ENCODE data around the genes NT5E and LYRM2.

- RRBS, 2 experiments, result no CpG with 5 or more reads among the region's 6 CpGs
Measured at GRCh38 chr6:85385550-85386049, 64.3 kb upstream of the NT5E start.

- RRBS, 2 experiments, result under 1 to 5% methylated on average over 19 to 32 of the region's 95 CpGs
Measured at GRCh38 chr6:85449817-85450860, at the start of gene NT5E. Gene NT5E (plus strand): TSS chr6:85450083.

- RRBS, 2 experiments, result no CpG with 5 or more reads among the region's 4 CpGs
Measured at GRCh38 chr6:85612682-85613173, 19.1 kb upstream of the SNX14 start.

DNA sequence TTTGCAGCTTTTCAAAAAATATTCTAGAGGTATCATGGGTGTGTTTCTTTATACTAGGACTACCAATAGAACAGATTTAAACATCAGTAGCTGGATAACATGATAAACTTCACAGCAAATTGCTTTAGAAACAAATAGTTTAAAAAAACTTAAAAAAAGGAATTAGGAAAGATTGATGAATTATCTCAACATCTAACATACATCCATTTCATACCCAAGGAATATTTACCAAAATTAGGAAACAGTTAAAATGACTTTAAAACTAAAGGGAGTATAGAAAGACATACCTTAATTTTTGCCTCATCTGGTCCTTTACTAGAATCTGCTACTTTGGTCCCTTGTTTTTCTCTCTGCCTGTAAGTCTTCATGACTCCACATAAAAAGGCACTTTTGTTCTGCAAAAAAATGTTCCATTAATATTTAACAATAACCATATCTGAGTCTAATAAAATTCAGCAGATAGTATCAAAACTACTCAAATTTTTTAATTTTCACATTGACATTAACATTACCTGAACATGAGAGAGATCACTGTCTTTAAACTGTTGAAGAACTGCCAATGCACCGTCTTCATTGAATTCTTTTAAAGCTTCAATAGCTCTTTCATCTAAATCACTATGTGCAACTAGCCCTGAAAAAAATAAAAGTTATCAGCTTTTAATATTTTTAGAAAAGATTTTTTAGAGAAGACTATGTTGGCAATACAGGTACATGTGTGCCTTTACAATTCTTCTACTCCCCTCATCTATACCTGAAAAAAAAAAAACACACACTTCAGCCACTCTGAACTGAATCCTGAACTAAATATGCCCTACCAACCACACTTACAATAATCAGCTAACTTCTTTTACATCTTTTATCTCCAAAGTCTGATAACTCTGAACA, 2.5 kb downstream of the SYNCRIP start:
- RRBS, 2 experiments, result no CpG with 5 or more reads among the region's 1 CpG

- RRBS, 2 experiments, result no CpG with 5 or more reads among the region's 3 CpGs
Measured at GRCh38 chr6:85676294-85676872, 33.7 kb upstream of the SYNCRIP start.

- RRBS, 2 experiments, result no CpG with 5 or more reads among the region's 10 CpGs
Measured at GRCh38 chr6:87696892-87697274, 5.2 kb downstream of the AKIRIN2 start.

- RRBS, 2 experiments, result no CpG with 5 or more reads among the region's 7 CpGs
Measured at GRCh38 chr6:87702591-87703034, 580 bp upstream of the AKIRIN2 start.

GRCh38 chr6:87714373-87715050, 12.5 kb upstream of the AKIRIN2 start:
- RRBS, 2 experiments, result no CpG with 5 or more reads among the region's 2 CpGs

DNA sequence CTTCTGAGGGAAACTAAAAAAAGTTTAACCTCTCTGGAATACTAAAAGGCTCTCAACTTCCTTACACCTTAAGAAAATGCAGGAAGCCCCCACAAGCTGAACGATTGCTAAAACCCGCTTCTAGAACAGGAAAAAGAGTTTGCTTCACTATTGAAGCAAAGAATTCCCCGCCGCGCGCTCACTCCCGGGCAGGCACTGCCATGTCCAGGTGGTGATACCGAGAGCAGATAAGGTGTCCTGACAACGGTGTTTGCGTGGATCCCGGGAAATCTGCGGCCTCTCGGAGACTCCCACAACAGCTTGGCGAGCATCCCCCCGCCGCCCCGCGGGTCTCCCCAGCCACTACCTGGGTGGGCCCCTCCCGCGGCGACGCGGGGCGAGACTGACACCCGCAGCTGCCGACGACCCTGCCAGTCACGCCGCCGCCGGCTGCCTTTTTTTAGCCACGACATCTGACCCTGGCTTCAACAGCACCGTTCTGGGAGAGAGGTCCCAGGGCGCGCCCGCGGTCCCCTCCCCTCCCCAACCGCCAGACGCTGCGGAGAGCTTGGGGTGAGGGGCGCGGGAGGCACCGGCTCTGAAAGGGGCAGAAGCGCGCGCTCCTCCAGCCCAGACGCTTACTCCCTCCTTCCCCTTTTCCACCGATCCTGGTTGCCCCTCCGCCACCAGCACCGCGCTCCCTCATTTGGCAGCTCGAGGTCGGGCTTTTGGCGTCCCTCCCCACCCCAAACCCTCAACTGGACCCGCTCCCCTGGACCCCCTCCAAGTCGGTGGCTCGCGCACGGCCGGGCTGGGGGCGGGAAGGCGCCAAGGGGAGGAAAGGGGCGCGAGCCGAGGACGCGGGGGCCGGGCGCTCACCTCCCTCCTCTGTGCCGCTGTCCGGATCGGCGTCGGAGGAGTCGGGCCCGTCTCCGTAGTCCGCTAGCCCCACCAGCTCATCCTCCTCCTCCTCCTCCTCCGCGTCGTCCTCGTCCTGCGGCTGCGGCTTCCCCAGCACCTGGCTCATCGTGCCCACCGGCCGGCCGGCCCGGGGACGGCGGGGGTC, 763 bp downstream of the RRAGD start:
- RRBS, 2 experiments, result 1 to 5% methylated on average over 14 to 17 of the region's 91 CpGs

DNA sequence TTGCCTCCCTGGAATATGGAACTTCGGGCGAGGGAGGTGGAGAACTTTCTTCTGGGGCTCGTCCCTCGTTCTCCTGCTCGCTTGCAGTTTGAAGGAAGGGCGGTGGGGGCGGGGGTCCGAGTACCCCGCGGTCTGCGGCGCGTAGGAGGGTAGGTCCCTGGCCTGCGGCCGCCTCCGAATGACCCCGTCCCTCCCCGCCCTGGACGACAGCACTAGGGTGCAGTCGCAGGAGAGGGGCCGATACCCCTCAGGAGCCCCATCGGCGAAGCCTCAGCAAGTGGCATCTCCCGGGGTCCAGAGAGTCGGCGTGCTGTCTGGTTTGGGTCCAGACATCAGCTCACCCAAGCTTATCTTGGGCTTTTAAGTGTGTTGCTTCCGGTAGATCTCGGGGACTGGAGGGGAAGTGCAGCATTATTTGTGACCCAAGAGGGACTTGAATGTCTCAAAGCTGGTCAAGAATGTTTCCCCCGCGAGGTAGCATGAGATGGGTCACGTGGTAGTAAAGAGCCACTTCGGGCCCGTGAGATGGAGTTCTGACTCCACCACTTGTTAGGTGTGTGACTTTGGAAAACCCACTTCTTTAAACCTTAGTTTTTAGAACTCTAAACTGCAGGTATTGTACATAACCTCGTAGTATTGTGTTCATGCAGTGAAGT, 785 bp downstream of the ANKRD6 start:
- RRBS, 2 experiments, result 4 to 12% methylated on average over 4 of the region's 34 CpGs

DNA sequence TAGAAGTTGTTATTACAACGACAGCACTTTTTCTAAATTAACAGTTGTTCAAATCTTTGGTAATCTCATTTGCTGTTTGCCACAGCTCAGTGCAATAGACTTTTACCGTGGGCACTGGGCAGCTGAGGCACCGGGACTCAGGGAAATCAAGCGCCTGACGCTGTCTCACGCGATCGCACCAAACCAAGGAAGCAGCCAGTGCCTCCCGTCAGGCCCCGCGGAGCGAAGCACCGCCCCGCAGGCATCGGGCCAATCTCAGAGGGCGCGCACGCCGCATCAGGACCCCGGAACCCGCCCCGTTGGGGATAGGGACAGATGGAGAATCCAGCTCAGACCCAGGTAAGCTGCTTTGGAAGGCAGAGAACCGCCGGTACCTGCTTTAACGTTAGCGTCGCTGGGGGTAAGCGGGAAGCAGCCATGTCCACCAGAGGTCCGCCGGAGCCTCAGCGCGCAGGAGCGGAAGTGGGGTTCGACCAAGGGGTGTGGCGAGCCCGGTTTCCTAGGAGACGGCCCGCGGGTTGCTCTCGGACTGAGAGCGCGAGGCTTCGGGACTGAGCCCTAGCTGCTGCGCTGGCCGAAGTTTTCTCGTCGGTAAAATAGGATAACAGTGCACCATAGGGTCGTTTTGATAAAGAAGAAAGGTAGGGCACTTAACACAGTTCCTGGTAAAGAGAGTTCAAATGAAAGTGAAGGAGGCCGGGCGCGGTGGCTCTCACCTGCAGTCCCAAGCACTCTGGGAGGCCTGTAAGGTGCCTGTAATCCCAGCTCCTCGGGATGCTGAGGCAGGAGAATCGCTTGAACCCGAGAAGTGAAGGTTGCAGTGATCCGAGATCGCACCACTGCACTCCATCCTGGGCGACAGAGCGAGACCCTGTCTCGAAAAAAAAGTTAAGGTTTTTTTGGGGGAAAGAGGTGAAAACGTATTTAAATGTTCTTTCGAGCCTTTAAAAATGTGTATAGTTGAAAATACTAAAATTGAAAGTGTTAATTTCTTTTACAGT, at the start of gene LYRM2:
Gene LYRM2, minus strand, starts transcription at position 450 of the 1,001 bp plus-strand sequence.
- RRBS, 2 experiments, result 1 to 7% methylated on average over 17 to 19 of the region's 61 CpGs

GRCh38 chr6:89661307-89661777, 22.8 kb upstream of the LYRM2 start:
- RRBS, 2 experiments, result no CpG with 5 or more reads among the region's 6 CpGs

DNA sequence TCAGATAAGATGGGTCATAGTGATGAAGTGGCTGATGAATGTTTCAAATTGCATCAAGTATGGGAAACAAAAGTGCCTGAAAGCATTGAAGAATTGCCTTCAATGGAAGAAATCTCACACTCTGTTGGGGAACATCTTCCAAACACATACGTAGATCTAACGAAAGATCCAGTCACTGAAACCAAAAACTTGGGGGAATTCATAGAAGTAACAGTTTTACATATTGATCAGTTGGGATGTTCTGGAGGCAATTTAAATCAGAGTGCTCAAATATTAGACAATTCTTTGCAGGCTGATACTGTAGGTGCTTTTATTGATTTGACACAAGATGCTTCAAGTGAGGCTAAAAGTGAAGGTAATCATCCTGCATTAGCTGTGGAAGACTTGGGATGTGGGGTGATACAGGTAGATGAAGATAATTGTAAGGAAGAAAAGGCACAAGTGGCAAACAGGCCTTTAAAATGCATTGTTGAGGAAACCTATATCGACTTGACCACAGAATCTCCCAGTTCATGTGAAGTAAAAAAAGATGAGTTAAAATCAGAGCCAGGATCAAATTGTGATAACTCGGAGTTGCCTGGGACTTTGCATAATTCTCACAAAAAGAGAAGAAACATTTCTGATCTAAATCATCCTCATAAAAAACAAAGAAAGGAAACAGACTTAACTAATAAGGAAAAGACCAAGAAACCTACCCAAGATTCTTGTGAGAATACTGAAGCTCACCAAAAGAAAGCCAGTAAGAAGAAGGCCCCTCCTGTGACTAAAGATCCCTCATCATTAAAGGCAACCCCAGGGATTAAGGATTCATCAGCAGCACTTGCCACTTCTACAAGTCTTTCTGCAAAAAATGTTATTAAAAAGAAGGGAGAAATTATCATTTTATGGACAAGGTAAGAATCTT, 25.8 kb upstream of the GJA10 start:
- RRBS, 2 experiments, result no CpG with 5 or more reads among the region's 4 CpGs

DNA sequence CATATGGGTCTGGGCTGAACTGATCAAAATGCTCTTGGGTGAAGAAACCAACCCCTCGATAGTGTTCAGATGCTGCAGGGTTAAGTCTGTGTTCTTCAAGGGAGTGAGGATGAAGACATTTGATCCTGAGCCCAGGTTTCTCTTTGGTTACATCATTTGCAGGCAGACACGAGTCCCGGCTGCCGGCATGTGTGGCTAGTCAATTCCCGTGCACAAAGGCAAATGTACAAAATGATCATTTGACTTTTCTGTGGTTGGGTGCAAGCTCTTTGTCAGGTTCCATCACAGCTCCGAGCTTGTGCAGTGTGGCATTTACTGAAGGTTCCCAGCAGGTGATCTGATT, 46.7 kb downstream of the GJA10 start:
- RRBS, 2 experiments, result no CpG with 5 or more reads among the region's 6 CpGs

GRCh38 chr6:90195145-90195578, 101.5 kb downstream of the BACH2 start:
- RRBS, 2 experiments, result no CpG with 5 or more reads among the region's 5 CpGs

DNA sequence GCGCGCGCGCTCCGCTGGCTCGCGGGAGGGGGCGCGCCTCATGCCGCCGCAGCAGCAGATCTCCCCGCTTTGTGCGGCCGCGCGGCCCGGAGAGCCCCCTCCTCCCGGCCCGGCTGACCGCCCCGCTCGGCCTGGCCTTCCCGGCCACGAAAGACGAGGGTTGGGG, 310 bp upstream of the BACH2 start:
- RRBS, 2 experiments, result no CpG with 5 or more reads among the region's 25 CpGs

GRCh38 chr6:90351191-90351745, 54.6 kb upstream of the BACH2 start:
- RRBS, 2 experiments, result no CpG with 5 or more reads among the region's 3 CpGs

DNA sequence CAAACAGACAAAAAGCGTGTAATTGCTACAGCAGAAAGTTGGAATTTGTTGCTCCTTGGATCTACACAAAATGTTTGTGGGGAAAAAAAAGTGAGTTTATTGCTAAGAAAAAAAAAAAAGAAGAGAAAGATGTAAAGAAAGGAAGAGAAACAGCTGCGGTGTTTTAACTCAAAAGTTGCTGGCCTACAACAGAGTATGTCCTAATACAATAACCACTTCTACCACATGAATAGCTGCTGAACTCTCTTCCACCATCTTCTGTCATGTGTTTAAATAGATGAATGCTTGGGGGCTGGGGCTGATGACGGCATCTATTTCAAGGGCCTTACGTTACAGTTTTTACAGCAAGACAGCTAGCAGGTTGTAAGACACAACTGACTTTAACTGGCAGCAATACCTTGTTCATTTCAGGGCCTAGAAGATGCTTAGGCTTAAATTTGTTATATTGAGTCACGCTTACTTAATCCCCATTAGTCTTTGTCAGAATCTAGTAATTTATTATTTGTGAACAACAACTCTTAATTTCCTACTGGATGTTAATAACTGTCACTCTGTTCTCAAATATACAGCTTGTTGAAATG, 50.3 kb downstream of the MAP3K7 start:
- RRBS, 2 experiments, result no CpG with 5 or more reads among the region's 5 CpGs